IMR-90 (cell line): ENCODE data around the gene AKR1B15.

GRCh38 chr7:133708694-133709343, 418.3 kb upstream of the LRGUK start:
- RRBS = no CpG with 5 or more reads among the region's 2 CpGs
CAGE:
- cytosol, long polyA plus RNA = no peak
- long polyA plus RNA = no peak
- nucleus, long polyA plus RNA = no peak

DNA sequence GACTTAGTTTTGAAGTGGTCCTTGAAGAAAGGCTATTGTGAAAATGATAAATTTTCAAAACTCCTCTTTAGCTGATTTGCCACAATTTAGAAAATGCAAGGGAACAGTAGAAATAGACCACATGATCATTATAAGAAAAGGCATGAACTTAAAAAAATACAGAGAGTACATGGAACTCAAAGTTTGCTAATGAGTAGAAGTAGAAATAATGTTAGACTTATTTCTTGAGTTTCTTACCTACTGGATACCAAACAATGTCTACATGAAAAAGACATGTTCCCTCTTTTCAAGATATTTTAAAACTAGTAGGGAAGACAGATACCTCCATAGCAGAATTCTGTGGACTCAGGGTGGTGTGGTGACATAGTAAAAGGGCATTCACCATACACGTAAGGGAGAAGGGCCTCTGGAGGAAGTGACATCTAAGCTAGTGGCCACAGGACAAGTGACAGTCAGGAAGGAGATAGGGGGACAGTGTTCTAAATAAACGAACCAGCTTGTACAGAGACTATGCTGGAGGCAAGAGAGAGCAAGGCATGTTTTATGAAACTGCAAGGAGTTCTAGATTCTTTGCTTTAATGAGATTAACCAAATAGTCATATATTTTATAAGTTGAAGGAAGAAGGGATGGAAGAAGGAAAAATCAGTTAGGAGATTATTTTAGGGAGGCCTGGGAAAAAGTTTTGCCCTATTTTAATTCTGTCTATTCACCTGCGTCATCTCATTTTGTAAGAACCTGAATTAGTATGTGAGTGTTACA, 321.7 kb upstream of the LRGUK start:
- RRBS = no CpG with 5 or more reads among the region's 3 CpGs
CAGE:
- cytosol, long polyA plus RNA = no peak
- long polyA plus RNA = no peak
- nucleus, long polyA plus RNA = no peak

GRCh38 chr7:133990630-133990920, 136.6 kb upstream of the LRGUK start:
- RRBS = no CpG with 5 or more reads among the region's 4 CpGs
CAGE:
- cytosol, long polyA plus RNA = no peak
- long polyA plus RNA = no peak
- nucleus, long polyA plus RNA = no peak

DNA sequence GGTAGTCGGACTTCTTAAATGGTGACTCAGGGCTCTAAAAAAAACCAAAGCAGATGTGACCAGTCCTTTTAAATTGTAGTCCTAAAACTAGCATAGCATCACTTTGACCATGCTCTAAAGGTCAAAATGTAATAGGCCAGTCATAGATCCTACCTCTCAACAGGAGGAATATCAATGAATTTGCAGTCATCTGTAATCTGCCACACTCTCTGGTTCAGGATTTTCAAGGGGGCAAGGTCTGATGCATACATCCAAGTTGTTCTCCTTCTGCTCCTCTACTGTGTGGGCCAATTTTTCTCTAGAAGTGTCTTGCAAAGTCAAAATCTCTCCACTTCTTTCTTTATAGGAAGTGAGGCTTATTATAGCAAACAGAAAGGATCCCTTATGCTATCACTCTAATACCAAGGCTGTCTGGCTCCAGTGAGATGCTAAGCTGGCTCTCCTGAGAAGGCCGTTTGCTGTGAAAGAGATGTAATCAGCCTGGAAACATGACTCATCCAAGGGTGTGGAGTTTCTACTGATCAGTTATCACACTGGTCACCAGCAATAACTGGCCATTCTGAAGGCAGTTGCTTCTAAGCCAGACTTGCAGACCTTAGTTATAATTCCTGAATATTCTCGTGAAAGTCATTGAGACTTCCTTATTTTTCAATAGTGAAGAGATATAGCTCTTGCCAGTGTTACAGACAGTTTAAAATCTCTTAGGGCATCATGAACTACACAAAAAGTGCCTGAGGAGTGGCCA, 43.3 kb upstream of the LRGUK start:
- RRBS = no CpG with 5 or more reads among the region's 3 CpGs
CAGE:
- cytosol, long polyA plus RNA = no peak
- long polyA plus RNA = no peak
- nucleus, long polyA plus RNA = no peak

DNA sequence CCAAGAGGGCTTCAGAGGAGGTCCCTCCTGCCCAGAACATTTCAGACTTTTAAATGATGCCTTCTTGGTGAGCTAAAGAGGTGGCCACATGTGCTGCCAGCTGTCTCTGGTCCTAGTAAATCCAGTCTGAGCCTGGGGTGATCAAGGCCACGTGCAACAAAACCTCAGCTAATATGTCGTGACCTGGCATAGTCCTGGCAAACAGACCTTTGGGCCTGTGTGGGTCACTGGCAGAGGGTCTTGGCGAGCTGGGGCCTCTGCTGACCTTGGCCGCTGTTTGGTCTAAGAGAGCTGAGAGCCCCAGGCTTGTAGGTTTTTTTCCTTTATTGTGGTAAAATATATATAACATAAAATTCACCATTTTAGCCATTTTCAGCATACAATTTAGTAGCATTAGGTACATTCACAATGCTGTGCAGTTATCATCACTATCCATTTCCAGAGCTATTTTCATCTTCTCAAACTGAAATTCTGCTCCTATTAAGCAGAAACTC, 43.4 kb upstream of the SLC35B4 start:
- RRBS = no CpG with 5 or more reads among the region's 4 CpGs
CAGE:
- cytosol, long polyA plus RNA = no peak
- long polyA plus RNA = no peak
- nucleus, long polyA plus RNA = no peak

DNA sequence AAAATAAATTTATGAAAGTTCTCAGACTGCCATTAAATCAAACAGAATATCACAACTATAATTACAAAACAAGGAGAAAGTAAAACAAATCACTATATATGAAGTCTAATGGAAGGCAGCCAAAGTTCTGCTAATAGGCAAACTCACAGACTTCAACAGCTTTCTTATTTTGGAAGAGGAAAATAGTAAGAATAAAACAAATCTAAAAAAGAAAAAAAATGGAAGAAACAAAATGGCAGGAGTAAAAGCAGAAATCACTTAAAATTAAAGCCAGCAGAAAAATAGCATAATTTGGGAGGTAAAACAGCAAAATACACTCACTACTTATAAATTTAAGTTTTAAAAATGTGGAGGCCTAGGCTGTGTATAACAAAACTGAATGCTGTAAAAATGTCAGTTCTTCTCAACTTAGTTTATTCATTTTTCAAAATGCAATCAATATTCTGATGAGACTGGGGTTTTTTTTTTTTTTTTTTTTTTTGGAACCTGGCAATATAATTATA, 69.5 kb downstream of the AKR1B1 start:
CAGE:
- cytosol, long polyA plus RNA = no peak
- long polyA plus RNA = no peak
- nucleus, long polyA plus RNA = no peak

DNA sequence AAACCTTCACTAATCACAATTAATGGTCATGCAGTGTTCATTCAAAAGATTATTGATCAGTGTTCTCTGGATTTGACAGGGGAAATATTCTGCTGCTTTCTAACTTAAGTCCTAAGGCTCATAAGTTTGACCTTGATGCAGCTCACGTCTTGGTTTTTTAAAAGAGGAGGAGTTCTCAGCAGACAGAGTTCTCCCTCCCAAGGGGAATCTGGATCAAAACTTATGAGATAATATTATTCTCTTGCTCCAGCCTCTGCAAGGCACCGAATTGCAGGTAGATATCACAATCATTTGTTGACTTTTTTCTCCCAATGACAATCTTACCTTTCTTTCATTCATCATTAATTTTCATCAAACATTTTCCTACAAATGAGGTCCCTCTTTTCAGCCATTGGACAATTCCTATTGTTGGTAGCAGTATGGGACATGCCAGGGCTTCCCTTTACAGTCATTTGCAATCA, 10.1 kb upstream of the AKR1B10 start:
- RRBS = no CpG with 5 or more reads among the region's 2 CpGs
CAGE:
- cytosol, long polyA plus RNA = no peak
- long polyA plus RNA = no peak
- nucleus, long polyA plus RNA = no peak

DNA sequence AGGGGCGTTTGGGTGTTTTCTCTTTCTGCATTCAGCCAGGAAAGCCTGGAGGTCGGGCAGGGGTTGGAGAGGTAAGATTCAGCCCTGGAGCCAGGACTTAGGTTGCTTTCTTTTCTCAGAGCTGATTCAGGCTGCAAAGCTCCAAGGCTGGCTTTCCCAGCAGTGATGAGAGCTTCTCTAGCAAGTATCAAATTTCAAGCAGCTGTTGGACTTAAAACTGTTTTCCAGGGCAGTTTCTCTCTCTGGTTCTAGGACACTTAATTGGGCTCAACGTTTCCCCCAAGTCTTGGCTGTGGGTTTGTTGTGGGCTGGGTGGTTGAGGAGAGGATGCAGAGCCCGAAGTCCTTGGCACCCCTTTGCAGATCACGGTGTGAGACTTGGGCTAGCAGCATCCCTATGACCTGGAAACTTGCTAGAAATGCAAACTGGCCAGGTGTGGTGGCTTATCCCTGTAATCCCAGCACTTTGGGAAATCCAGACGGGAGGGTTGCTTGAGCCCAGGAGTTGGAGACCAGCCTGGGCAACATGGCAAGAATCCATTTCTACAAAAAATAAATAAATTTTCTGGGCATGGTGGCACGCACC, 740 bp downstream of the AKR1B10 start:
- RRBS = no CpG with 5 or more reads among the region's 7 CpGs
CAGE:
- cytosol, long polyA plus RNA = no peak
- long polyA plus RNA = no peak
- nucleus, long polyA plus RNA = no peak

DNA sequence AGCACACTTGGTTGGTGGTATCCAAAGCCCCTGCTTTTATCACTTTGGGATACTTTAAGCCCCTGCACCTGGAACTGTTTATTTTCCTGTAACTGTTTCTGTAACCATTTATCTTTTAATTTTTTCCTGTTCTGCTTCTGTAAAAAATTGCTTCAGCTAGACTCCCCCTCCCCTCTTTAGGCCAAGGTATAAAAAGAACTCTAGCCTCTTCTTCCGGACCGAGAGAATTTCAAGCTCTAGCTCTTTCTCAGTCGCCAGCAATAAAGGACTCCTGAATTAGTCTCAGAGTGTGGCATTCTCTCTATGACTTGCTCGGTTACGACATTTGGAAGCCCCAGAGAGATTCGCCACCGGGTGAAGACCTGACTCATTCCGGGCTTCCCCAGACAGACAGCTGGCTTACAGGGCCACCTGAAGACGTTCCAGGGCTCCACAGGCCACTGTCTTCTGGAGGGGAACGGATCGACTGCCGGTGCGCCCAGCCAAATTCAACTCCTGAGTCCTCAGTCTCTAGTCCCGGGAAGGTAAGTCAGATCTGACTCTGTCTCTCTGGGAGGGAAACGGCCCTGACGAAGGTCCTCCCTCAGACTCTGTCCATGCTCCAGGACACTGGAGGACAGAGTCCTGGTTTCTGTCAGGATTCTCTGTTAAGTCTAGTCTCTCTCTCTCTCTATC, at the start of gene AKR1B15:
AKR1B15 (plus strand) TSS at position 385 of the 675 bp plus-strand sequence.
- RRBS = 91% methylated on average over 1 of the region's 16 CpGs
CAGE:
- cytosol, long polyA plus RNA = no peak
- long polyA plus RNA = no peak
- nucleus, long polyA plus RNA = no peak

DNA sequence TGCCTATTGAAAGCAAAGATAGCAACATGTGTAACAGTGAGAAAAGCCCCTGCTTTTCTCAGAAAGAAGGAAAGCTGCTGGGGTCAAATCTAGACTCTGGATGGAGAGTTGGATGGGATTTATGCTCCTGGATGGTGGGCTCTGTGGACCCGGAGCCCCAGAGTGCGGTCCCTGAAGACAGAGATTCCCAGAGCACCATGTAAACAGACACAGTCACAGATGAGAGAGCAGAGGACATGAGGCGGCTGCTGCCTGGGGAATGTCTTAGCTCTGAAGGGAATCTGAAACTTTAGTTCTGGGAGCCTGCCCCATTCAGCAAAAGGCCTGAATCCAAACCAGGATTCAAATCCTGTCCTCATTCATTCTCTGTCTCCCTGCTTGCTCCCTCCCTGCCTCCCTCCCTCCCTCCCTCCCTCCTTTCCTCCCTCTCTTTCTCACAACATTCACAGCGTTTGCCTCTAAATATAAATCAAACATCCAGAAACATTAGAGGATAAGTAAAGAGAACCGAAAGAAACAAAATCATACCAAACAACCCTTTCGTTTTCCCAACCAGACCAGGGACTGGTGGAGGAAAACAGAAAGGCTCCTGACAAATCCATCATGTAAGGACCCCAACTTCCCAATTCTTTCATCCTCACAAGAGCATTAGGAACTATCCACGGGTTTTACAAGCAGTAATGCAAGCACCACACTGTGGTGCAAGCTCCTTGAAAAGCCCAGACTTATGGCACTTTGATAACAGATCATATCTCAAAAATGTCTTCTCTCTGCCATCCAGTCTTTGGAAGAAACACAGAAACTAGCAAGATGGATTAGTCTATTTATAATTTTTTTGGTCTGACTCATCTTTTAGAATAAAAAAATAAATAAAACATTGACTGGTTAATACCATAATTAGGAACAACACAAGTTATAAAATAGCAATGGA, 49.4 kb upstream of the CALD1 start:
- RRBS = no CpG with 5 or more reads among the region's 7 CpGs
CAGE:
- cytosol, long polyA plus RNA = no peak
- long polyA plus RNA = no peak
- nucleus, long polyA plus RNA = no peak

- RRBS = no CpG with 5 or more reads among the region's 4 CpGs
CAGE:
- cytosol, long polyA plus RNA = no peak
- long polyA plus RNA = no peak
- nucleus, long polyA plus RNA = no peak
These were observed 46.7 kb downstream of the CALD1 start for GRCh38 chr7:134826139-134826531.

DNA sequence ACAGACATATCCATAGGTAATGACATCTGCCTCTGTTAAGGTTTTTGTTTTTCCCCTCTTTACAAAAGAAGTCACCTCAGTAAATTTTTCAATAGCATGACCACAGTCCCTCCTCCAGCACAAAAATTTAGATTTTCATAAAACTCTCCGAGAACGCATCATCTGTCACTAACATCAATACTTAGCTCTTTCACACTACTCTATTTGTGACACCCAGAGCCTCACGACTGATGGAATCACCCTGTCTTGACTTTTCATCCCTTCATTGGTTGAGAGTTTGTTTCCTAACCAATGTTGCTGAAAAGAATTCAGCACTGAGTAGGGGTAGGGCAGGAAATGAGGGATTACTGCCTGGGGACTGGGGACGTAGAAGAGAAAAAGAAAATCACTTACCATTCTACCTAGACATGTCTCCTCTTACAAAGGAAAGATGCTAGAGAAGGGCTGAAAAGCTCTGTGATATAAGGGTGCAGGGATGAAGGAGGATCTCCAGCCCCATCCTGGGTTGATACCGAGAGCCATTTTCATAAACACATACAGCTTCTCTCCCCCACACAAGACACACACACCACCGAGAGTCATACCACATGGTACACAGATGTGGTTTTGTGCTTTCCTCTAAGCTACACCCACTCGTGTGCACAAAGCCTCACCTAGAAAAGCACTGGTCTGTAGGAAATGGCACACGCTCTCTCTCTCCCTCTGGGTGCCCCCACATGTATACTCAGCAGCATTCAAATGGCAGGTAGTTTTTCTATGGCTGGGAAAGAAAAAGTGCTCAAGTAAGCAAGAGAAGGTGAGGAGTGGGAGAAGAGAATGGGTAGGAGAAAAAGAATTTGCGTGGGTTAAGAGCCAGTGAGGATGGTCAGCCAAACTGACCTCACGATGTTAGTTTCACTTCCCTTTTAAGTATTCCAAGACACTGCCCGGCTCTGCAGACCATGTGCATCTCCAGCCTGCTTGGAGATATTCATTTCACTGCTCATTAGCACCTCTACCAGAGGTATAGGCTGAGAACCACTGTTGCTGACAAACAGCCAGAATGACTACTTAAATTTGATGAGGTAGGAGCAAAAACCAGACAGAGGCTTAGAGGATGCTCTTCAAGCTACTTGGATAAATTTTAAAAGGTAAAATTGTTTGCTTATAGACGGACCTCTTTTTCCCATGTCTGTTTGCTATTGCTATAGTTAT, 85.8 kb downstream of the CALD1 start:
- RRBS = no CpG with 5 or more reads among the region's 12 CpGs
CAGE:
- cytosol, long polyA plus RNA = no peak
- long polyA plus RNA = no peak
- nucleus, long polyA plus RNA = no peak

- RRBS = no CpG with 5 or more reads among the region's 19 CpGs
CAGE:
- cytosol, long polyA plus RNA = no peak
- long polyA plus RNA = no peak
- nucleus, long polyA plus RNA = no peak
These were observed 57.8 kb upstream of the AGBL3 start for GRCh38 chr7:134928397-134929046.

GRCh38 chr7:134992633-134993335, 6.5 kb downstream of the AGBL3 start:
- RRBS = no CpG with 5 or more reads among the region's 7 CpGs
CAGE:
- cytosol, long polyA plus RNA = no peak
- long polyA plus RNA = no peak
- nucleus, long polyA plus RNA = no peak

DNA sequence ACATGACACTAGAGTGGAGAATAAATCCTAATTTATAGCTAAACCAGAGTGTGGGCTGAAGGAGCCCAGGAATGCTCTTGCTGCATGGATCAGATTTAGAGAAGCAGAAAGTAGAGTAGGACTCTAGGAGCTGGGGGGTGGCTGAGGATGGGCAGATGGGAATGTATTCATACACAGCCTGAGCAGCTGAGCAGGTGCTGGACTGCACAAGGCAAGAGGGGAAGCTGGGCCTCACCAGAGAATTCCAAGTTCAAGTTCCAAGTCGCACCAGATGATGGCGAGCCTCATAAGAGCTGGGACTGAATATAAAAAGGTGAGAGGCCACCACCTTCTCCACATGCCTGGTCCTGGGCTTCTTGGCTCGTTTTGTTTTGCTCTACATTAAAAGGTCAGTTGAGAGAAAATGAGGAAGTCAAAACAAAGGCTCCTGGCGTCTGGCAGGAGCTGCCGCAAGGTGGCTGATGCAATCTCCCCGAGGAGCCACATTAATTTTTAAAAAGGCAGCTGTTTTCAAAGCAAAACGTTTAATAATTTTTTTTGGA, 9.6 kb downstream of the CYREN start:
- RRBS = no CpG with 5 or more reads among the region's 7 CpGs
CAGE:
- cytosol, long polyA plus RNA = no peak
- long polyA plus RNA = no peak
- nucleus, long polyA plus RNA = no peak

GRCh38 chr7:135181683-135182695, 11.5 kb upstream of the CYREN start:
- RRBS = no CpG with 5 or more reads among the region's 33 CpGs
CAGE:
- cytosol, long polyA plus RNA = no peak
- long polyA plus RNA = no peak
- nucleus, long polyA plus RNA = no peak

GRCh38 chr7:135577582-135578119, 19.9 kb downstream of the NUP205 start:
- RRBS = no CpG with 5 or more reads among the region's 3 CpGs
CAGE:
- cytosol, long polyA plus RNA = no peak
- long polyA plus RNA = no peak
- nucleus, long polyA plus RNA = no peak

DNA sequence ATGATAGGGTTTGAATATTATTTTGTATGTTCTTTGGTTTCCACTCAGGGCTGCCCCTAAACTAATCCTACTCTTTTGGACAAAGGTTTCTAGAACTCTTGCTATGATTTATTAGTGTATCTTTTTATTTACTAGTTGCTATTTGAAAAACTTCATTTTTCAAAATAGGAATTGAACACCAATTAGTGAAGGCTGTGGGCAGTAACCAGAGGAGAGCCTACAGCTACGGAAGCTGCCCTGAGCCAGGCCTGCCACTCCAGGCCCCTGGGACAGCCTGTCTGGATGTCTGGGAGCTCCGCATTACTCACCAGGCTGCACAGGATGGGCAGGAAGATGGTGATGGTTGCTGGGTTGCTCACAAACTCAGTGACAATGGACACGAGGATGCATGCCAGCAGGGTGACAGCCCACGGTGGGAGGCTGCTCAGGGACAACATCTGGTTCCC, 22.9 kb downstream of the STMP1 start:
- RRBS = no CpG with 5 or more reads among the region's 4 CpGs
CAGE:
- cytosol, long polyA plus RNA = no peak
- long polyA plus RNA = no peak
- nucleus, long polyA plus RNA = no peak

DNA sequence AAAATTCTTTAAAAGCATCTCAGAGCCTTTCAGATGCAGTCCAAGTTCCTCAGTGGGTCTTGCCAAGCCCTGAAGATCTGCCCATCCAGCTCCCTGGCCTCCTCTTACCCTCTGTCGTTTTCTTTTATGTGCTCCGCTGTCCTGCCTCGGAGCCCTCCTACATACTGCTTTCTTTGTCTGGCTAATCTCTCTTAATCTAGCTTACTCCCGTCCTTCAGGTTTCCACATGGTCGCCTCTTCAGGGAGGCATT, 30.4 kb downstream of the SLC13A4 start:
- RRBS = no CpG with 5 or more reads among the region's 5 CpGs
CAGE:
- cytosol, long polyA plus RNA = no peak
- long polyA plus RNA = no peak
- nucleus, long polyA plus RNA = no peak

DNA sequence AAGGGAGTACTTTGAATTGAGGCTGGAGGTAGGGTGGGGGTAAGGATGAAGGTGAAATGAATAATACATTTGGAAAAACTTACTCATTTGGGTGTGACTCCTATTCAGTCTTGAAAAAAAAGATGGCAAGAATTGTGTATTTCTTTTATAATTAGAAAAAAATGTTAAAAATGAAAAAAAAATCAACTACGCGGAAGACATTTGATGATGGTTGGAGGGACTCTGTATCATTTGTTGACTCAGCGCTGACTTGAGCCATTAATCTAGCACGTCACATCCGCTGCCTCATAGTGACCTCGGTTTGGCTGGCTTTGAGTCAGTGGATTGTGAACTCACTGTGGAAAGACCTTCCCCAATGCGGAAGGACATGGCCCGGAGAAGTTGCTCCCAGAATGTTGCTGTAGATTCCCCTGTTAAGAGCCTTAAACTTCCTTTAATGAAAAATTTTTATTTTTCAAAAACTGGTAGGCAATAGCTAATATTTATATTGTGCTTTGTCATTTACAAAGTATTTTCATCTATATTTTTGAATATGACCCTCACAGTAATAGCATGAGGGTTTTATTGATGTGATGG, 2.7 kb downstream of the FAM180A start:
- RRBS = no CpG with 5 or more reads among the region's 8 CpGs
CAGE:
- cytosol, long polyA plus RNA = no peak
- long polyA plus RNA = no peak
- nucleus, long polyA plus RNA = no peak